ENCODE data around the gene FAM131A.

GRCh38 chr3:183101341-183101859, 2.1 kb upstream of the MCCC1 start:
- RRBS = no CpG with 5 or more reads among the region's 12 CpGs

DNA sequence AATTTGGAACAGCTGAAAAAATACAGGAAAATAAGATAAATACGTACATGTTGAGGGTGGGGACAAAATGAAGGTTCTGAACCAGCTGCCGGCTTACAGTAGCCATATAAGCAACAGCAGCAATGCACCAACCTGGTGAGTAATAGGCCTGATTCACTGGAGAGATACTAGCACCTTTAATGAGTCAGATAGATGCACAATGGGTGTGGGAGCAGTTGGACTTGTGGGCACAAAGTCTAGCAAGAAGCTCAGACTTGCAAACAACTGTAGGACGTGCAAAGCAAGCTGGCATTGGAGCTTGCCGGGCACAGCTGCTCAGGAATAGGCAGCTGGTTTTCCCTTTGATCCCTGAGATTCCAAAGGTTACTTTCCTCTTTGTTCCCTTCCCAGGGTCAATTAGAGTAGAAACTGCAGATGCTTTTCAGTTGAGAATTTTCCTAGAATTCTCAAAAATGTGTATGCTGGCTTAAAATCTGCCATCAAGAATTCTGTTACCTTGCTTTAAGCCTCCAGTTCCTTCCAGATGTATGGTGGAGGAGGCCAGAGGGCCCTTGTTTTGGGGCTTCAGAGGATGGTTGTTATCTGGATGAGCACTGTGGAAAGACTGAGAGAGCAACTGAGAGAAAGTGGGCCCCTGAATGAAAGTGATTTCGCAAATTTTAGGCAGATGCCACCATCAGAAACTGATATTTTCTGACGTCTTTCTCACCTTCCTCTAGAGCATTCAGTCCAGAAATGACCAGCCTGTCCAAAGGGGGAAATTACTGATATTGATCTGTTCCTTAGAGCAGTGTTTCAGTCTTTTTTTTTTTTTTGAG, 13.1 kb downstream of the B3GNT5 start:
- RRBS = no CpG with 5 or more reads among the region's 6 CpGs

DNA sequence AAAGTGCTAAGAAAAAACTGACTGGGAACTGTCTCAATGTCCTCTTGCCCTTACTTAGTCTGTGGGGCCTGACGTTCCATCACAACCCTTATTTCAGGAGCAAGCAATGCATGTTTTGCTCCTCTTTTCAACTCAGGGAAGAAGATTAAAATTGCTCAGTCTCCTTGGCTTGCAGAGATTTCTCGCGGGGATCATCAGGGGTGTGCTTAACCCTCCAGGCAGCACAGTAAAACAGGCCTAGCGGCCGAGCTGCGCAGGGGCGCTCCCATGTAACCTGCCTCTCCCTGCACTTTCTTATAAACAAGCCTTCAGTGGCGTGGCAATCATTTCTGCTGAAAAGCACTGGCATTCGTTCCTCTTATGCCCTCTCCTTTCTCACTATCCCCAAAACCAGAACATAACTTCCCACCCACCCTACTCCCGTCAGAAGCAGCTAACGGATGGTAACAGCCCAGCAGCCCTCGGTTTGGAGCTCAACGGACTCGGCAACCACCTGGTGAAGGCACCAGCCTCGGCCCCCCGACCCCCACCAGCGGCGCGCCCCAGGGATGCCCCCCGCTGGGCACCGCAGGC, 1.2 kb downstream of the MCF2L2 start:
- RRBS = no CpG with 5 or more reads among the region's 21 CpGs

GRCh38 chr3:183554288-183554757, 1.2 kb downstream of the KLHL6 start:
- RRBS = no CpG with 5 or more reads among the region's 2 CpGs

GRCh38 chr3:183629944-183630192, 5.6 kb upstream of the KLHL24 start:
- RRBS = no CpG with 5 or more reads among the region's 3 CpGs

DNA sequence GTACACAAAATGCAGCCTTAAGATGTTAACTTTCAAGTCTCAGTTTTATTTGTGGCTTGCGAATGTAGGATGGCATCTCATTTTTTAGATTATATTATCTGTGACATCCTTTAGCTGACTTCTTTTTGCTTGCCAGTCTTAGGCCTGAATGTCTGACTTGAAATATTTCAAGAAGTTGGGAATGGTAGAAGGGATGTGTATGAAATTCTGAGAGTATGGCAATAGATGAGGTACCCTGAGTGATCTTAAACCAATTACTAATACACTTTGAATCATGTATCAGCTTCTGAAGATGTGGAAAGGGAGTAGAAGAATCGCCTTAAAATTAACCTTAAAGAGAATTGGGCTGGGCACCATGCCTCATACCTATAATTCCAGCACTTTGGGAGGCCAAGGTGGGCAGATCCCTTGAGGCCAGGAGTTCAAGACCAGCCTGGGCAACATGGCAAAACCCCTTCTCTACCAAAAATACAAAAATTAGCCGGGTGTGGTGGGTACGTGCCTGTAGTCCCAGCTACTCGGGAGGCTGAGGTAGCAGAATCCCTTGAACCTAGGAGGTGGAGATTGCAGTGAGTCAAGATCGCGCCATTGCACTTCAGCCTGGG, 13.1 kb downstream of the KLHL24 start:
- RRBS = no CpG with 5 or more reads among the region's 7 CpGs

DNA sequence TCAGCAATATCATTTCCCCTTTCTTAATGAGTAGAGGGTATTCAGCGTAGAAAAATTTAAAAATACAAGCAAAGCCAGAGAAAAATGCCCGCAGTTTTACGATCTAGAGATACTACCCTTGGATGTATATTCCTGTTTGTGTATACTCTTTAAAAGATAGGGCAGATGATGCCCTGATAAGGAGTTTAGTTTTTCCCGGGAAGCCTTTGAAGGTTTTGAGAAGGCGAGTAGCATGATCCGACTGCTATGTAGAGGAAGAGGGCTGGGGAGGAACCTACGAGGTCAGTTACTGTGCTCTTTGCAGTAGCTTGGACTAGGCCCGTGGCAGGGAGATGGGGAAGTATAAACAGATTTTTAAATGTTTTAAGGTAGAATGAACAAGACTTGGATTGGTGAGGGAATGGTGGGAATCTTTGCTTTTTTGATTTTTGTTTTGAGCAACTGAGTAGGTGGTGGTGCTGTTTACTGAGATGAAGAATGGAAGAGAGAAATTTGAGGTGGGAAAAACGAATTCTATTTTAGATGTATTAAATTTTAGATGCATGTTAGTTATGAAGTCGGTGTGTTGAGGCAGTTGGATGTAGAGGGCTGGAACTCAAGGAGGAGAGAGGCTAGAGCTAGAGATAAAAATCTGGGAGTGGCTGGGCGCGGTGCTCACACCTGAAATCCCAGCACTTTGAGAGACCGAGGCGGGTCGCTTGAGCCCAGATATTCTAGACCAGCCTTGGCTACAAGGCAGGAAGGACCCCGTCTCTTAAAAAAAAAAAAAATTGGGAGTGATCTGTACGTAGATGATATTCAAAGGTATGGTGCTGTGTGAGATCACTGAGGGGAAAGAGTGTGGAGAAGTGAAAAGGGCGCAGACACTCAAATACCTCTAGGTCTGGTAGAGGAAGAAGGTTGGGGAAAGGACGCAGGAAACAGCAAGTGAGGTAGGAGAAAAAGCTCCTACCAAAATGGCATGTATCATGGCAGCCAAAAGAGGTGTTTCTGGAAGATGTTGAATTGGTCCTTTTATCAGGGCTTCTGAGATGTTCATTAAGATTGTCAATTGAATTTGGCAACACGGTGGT, 1.5 kb downstream of the YEATS2 start:
- RRBS = no CpG with 5 or more reads among the region's 20 CpGs

DNA sequence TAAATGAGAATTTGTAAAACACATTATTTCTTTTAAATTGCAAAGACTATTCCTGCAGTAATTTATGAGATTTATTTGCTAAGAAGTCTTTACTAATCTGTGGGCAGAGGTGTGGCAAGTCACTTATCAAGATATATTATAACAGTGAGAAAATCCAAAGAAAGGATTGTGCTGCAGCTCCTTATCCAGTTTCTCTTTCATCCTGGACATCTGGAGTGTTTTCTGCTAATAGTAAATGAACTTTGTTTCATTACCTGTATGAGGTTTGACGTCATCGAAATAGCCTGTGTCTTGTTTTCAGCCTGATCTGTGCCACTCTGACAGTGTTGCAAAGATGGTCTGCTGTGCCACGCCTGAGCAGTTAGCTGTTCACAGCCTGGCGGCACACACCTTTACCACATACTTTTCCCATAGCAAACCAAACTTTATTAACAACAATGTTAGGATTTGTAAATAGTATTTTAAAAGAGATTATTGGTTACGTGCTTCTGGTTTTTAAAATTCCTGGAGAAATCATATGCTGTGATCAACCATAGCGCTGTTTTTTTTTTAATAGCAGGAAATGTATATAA, 34.0 kb downstream of the YEATS2 start:
- RRBS = no CpG with 5 or more reads among the region's 6 CpGs

- RRBS = 98% methylated on average over 7 of the region's 18 CpGs
Measured at GRCh38 chr3:183803917-183804493, 21.4 kb downstream of the MAP6D1 start.

DNA sequence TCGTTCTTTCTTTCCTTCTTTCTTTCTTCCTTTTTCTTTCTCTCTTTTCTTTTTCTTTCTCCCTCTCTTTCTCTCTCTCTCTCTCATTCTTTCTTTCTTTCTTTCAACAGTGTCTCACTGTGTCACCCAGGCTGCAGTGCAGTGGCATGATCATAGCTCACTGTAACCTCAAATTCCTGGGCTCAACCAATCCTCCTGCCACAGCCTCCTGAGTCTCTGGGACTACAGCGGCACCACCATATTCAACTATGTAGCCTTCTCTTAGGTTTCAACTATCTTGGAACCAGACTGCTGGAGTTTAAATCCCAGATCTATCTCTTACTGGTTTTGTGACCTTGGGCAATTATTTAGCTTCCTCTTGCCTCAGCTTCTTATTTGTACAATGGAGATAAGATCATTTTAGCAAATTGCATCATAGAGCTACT, 27.2 kb upstream of the PARL start:
- RRBS = no CpG with 5 or more reads among the region's 2 CpGs

- RRBS = no CpG with 5 or more reads among the region's 14 CpGs
Measured at GRCh38 chr3:183920498-183920841, 35.8 kb upstream of the PARL start.

DNA sequence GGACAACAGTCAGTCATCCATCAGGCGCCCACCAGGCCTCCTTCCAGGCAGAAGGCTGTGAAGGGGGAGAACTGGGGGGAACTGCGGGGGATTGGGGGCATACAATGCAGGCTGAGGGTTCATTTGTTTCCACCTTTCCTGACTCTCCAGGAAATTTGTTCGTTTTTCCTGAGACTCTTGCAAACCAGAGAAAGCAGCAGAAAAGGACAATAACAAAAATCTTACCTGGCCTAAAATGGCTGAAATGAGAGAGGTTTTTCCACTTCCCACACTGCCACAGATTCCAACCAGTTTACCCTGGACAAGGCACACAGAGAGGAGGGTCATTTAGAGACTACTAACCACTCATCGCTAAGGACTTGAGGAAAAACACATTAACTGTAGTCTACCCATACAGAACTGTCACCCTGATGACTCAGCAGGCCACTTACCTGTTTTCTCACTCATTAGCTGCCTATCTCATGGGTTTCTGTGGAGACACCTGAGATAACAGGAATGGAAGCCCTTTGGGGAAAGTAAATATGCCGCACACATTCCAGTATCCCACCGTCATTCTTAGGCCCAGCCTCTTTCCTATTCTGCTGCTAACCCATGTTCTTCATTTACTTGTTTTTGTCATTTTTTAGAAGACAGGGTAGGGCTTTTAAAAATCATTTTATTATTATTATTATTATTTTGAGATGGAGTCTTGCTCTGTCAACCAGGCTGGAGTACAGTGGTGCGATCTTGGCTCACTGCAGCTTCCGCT, 50.0 kb downstream of the ABCC5 start:
- RRBS = no CpG with 5 or more reads among the region's 8 CpGs

- RRBS = no CpG with 5 or more reads among the region's 6 CpGs
Measured at GRCh38 chr3:184081430-184081771, 15.5 kb upstream of the HTR3E start.

DNA sequence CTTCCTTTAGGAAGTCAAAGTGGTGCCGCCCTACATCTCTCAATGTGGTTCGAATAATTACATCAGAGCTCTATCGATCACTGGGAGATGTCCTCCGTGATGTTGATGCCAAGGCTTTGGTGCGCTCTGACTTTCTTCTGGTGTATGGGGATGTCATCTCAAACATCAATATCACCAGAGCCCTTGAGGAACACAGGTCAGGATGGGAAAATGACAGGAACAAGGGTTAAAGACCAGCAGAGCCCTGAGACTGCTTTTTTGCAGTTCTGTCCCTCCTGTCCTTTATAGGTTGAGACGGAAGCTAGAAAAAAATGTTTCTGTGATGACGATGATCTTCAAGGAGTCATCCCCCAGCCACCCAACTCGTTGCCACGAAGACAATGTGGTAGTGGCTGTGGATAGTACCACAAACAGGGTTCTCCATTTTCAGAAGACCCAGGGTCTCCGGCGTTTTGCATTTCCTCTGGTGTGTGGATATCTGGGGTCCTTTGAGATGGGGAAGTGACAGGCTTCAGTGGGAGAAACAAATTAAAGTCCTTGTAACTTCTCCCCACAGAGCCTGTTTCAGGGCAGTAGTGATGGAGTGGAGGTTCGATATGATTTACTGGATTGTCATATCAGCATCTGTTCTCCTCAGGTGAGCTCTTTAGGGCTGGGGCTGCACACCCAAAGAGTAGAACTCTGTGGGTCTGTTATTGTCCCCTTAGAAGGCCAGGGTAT, 2.6 kb downstream of the EIF2B5 start:
- RRBS = no CpG with 5 or more reads among the region's 12 CpGs

- RRBS = no CpG with 5 or more reads among the region's 6 CpGs
Measured at GRCh38 chr3:184160890-184161184, 5.7 kb downstream of the DVL3 start.

GRCh38 chr3:184166032-184166328, 8.7 kb upstream of the AP2M1 start:
- RRBS = no CpG with 5 or more reads among the region's 9 CpGs

DNA sequence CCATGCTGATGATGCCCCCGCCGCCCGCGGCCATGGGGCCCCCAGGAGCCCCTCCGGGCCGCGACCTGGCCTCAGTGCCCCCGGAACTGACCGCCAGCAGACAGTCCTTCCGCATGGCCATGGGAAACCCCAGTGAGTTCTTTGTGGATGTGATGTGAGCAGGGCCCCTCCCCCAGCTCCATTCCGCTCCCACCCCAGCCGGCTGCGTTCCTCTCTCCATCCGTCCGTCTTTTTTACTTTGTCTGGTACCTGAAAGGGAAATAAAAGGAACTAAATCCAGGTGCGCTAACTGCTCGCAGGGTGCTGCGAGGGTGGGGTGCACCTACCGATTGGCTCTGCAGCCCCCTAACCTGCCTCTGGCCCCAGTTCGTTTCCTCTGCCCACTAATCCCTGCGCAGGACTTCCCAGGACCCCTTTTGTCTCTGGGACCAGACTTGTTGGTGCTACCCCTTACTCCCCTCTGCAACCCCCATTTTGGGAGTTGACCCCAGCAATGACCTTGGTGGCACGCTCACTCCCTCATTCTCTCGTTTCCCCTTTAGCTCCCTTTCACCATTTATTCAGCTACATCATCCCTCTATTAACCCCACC, 4.0 kb upstream of the AP2M1 start:
- RRBS = 97% methylated on average over 4 of the region's 23 CpGs

DNA sequence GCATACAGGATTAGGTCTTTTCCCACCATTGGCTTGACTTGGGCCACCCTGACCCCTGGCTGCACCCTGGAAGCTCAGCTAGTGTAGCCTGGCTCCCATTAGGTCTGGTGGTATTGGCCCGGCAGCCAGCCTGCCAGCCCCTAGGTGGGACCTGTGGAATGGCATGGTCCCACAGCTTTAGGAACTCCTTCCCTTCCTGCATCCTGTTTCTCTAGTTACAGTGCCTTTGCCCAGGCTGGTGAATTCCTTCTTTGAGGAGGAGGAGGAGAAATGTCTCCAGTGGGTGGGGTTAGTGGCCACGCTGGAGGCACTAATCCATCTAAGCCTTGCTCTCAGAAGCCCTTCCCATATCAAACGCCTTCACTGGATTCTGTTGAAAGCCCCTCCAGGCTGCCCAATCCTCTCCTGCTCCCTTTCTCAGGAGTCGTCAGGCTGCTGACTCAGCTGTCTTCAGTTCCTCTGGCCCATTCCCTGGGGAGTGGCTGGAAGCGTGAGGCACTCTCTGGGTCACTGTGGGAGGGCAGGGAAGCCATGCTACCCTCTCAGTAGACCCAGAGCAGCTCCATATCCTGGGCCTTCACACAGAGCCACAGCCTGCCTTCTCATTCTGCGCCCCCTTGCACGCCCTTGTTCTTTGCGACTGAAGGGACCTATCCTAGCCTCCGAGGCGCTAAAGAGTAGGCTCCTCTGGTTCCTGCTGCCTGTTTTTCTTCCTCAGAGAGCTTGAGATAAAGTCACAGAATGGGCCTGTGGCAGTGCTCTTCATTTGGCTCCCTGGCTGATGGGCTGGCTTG, 2.7 kb downstream of the AP2M1 start:
- RRBS = no CpG with 5 or more reads among the region's 10 CpGs

DNA sequence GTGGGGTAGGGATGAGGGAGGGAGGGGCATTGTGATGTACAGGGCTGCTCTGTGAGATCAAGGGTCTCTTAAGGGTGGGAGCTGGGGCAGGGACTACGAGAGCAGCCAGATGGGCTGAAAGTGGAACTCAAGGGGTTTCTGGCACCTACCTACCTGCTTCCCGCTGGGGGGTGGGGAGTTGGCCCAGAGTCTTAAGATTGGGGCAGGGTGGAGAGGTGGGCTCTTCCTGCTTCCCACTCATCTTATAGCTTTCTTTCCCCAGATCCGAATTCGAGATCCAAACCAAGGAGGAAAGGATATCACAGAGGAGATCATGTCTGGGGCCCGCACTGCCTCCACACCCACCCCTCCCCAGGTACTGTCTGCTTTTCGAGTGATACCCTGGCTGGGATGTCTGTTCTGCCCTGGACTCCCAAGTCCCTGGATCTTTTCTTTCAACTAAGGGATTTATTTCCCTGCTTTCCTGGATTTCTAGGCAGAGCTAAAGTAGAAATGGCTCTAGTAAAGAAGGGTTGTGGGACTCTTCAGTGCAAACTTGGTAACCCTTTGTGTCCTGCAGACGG, 6.0 kb downstream of the EIF4G1 start:
- RRBS = no CpG with 5 or more reads among the region's 7 CpGs

DNA sequence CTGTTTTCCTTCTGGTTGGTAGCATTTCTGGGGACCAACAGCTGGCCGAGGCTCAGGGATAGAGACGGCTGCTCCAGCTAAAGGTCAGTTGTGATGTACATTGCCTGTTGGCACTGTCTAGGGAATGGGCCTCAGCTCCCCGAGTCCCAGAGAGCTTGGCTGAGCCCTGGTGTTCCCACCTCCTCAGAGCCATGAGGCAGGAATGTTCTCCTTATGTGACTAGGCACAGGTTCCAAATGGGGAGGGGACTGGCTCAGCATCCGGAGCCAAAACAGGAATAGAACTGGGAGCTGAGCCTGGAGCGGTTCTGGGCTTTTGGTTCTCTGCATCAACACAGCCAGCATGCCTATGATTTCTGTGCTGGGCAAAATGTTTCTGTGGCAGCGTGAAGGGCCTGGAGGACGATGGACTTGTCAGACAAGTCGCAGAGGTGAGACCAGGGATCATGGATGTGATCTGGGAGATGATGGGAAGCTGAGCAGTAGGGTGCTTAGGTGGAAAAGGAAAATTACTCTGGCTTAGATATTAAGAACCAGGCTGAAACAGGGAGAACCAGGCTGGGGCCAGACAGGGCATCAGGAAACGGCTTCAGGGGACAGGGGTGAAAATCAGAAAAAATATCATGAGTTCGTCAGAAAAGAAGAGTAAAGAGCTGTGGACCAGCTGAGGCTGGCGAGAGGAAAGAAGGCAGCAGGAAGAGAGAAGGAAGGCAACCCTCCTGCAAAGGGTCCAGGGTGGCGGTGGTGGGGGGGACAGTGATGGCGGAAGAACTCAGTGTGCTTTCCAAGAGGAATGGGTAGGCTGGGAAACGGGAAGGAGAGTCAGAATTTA, at the start of gene FAM131A:
Gene FAM131A, plus strand, starts transcription at position 312 of the 831 bp plus-strand sequence.
- RRBS = no CpG with 5 or more reads among the region's 14 CpGs

Measured in CMK (cell line).